Testis (tissue), 5 donors: ENCODE results near the gene C1orf74.

DNA sequence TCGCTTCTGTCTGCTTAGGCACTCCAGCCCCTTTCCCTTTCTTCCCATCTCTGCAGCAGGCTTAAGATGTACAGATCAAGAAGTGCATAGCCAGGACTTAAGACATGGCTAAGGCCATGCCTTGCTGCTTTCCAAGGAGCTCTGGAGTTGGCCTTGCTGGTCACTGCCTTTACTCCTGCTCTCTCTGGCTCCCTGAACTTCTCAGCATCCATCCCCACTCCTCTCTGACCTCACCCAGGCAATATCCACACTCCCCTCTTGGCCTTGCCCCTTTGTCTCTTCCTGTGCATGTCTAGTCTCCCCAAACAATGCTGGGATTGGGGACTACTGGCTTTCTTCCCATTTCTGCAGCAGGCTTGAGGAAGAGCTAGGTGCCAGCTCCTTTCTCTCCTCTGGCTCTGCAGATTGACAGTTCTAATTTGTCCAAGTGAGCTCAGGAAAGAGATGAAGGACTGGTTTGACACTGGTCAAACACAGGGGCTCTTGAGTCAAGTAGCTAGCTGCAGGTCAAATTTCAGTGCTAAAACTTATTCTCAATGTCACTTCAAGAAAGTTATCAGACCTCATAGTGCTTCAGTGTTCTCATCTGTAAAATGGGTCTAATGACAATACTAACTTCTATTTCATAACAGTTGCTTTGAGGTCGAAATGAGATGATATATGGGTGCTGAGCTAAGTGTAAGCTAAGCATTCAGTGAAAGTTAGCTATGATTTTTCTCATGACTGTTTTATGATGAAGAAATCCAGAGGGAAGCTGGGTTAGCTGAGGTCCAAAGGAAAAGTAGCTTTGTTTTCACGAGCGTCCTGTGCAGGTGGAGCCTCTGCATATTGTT, 159.4 kb upstream of the CD34 start:
- PRO-cap, 3 experiments = no peak in any of the 3 experiments
- RAMPAGE, long total RNA, 2 experiments = no peak in any of the 2 experiments
- RRBS = no CpG with 5 or more reads among the region's 4 CpGs

DNA sequence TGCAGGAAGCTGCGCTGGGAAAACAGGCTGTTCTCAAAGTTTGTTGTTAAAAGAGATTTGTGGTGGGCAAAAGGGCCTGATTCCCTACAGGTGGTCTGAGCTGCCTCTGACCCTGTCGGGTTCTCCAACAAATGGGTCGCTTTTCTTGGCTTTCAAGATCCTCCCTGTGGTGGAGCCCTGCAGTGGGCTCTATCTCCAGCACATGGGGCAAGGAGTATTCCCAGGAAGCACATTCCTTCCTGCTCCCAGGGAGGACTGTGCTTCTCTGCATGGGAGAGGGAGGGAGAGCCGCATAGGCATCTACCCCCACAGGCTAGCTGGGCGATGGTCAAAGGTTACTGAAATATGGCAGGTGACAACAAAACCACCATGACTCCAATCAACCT, 85.5 kb downstream of the PLXNA2 start:
- PRO-cap, 3 experiments = no peak in any of the 3 experiments
- RAMPAGE, long total RNA, 2 experiments = no peak in any of the 2 experiments
- RRBS = no CpG with 5 or more reads among the region's 5 CpGs

GRCh38 chr1:208213741-208214115, 30.5 kb downstream of the PLXNA2 start:
- PRO-cap, 3 experiments = no peak in any of the 3 experiments
- RAMPAGE, long total RNA, 2 experiments = no peak in any of the 2 experiments
- RRBS = no CpG with 5 or more reads among the region's 2 CpGs

GRCh38 chr1:208235961-208236989, 7.9 kb downstream of the PLXNA2 start:
- PRO-cap, 3 experiments = no peak in any of the 3 experiments
- RAMPAGE, long total RNA, 2 experiments = no peak in any of the 2 experiments
- RRBS = no CpG with 5 or more reads among the region's 19 CpGs

- PRO-cap, 3 experiments = no peak in any of the 3 experiments
- RAMPAGE, long total RNA, 2 experiments = no peak in any of the 2 experiments
- RRBS = no CpG with 5 or more reads among the region's 4 CpGs
These were observed 199.5 kb upstream of the CAMK1G start for GRCh38 chr1:209383849-209384480.

DNA sequence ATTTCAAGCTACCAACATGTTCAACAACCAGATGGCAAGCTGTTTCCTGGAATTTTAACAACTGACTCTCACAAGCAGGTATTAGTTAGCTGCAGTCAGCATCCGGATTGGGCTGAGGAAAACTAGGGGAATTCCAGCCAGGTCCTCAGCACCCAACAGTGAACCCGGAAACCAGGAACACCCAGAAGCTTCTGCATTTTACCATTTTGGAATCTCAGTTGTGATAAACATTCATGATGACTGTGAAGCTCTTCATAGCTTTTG, 162.2 kb upstream of the CAMK1G start:
- PRO-cap, 3 experiments = no peak in any of the 3 experiments
- RAMPAGE, long total RNA, 2 experiments = no peak in any of the 2 experiments
- RRBS = 85% methylated on average over 2 of the region's 2 CpGs

DNA sequence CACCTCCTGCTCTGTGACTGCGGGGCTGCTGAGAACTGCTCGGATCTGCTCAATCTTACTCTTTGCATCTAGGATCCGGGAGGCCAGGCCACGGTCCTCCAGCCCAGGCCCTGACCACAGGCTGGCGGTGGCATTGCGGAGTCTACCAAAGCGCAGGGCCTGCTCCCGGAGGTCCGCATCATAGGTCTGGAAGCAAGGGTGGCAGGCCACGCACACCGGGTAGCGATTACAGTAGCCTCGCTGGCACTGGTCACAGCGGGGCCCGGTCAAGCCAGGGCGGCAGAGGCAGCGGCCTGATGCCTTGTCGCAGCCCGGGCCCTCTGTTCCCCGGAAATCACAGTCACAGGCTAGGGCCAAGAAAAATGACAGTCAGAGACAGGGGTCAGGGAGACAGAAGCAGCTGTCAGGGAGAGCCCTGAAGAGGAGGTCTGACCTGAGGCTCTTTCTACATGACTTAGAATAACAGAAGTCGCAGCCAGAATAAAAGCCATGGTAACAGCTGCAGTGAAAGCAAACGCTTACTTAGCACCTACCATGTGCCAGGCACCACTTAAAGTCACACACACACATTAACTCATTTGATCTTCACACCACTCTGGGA, 26.4 kb downstream of the LAMB3 start:
- PRO-cap, 3 experiments = no peak in any of the 3 experiments
- RAMPAGE, long total RNA, 2 experiments = no peak in any of the 2 experiments
- RRBS = 93% methylated on average over 16 of the region's 22 CpGs

DNA sequence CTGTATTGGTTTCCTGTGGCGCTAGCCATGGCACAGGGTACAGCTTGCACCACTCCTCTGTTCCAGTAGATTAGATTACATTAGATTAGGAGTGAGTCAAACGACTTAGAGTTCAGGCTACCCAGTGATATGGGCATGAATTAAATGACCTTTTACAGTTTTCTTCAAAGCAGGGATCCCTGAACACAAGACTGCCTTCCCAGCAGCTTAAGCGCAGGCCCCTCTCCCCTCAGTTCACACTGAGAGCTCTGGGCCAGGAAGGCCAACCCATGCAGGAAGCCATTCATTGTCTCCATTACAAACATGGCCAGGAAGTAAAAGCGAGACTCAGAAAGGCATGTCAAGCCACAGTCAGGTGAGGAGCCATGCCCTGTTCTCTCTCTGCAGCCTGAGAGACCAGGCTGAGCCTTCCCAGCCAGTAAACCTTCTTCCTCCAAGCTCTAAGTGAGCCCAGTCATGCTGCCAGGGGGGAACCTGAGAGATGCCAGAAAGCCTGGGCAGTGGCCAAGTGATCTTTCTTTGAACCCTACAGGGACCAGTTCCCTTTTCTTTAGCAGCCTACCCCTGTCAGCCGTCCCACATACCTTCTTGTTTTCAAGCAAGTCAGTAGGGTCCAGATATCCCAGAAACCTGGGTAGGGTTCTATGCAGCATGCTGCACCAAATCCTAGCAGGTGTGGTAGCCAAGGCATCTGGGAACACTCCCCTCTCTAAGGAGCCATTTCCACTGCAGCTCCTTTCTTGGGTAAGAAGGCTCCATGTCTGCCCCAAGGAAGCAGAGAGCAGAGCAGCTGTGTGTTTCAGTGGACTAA, 813 bp downstream of the TRAF3IP3 start:
- PRO-cap, 3 experiments = no peak in any of the 3 experiments
- RAMPAGE, long total RNA, 2 experiments = no peak in any of the 2 experiments
- RRBS = no CpG with 5 or more reads among the region's 5 CpGs

DNA sequence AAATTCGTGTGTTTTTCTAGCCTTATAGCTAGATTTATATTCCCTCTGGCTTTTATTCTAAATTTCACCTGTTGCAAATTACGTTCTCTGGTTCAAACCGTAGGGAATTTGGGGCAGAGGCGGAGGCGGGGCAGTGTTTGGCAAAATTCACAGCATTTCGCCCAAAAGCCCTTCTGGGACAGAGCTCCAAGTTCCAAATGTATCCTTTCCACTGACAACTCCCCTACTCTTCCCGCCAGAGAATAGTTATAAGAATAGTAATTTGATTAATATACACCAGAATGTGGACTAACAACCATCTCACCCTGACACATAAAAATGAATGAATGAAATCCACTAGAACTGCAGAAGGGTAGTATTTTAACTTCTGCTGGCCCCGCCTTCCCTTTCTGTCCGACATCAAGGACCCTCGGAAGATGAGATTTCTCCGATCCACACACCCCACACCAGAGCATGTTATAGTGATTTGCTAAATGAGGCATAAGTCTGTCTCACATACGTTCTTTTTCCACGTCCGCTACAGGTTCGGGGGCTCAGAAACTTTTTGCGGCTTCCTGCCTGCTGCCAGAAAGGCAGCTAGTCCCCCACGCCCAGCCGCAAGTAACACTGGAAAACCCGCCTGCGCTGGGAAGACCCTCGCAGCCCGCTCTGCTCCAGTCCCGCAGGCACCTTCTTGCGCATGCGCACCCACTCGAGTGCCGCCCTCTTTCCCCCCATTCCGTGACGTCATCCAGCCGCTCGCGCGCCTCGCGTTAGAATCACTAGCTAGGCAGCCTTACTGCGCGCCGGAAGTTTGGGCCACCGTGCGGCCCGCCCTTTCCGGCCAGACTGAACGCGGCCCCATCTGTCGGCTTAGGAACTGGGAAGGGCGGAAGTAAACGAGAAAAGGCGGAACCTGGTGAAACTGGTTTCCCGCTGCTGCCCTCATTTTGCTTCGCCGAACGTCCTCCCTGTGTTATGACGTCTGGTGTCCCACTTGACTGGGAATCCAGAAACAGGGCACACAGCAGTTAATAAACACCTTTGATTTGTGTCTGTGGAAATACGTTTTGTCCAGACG, at the start of gene C1orf74:
TSS of gene C1orf74 (minus strand) at position 681 of the 1,060 bp plus-strand sequence.
- PRO-cap, 3 experiments = peak in 3 of 3 experiments; most common plus-strand start position 871 of the sequence (in 3); most common minus-strand start position 650 of the sequence (in 2)
- RAMPAGE, long total RNA, 2 experiments = start-site peak on the plus strand in 1 of 2 experiments, centred at position 833 of the sequence, 8 reads per replicate; start-site peak on the minus strand in 1 of 2 experiments, centred at position 662 of the sequence, 53 reads per replicate
- RRBS = no CpG with 5 or more reads among the region's 55 CpGs

DNA sequence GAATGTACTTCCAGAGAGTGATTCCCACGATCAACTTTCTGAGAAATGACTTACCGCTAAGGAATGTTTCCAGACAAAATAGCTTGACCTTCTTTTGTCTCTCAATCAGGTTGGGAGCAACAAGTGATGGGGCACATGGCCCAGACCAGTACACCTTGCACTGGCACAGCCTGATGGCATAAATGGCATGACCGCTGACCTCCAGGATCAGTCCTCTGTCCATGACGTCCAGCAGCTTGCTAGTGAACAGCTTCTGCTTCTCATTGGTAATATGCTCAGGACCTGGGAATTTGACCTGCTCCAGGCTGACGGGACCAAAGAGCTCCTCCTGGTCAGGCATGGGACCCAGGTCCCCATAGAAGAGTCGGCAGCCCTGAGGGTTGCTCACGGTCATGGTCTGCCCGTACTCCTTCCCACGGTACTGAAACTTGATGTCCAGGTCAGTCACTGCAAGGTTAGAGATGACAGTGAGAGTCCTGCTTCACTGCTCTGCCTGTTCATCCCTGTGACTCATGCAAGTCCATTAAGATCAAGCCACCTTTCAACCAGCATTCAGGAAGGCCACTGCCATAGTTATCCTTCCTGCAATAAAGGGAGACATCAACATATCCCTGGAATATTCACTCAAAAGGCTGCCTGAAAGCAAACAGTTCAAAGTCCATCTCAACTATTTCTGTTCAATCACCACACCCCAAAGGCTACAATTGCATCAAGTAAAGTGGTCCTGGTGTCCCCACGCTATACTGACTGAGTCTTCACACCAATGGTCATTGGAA, 6.3 kb upstream of the C1orf74 start:
- PRO-cap, 3 experiments = no peak in any of the 3 experiments
- RAMPAGE, long total RNA, 2 experiments = no peak in any of the 2 experiments
- RRBS = no CpG with 5 or more reads among the region's 10 CpGs

DNA sequence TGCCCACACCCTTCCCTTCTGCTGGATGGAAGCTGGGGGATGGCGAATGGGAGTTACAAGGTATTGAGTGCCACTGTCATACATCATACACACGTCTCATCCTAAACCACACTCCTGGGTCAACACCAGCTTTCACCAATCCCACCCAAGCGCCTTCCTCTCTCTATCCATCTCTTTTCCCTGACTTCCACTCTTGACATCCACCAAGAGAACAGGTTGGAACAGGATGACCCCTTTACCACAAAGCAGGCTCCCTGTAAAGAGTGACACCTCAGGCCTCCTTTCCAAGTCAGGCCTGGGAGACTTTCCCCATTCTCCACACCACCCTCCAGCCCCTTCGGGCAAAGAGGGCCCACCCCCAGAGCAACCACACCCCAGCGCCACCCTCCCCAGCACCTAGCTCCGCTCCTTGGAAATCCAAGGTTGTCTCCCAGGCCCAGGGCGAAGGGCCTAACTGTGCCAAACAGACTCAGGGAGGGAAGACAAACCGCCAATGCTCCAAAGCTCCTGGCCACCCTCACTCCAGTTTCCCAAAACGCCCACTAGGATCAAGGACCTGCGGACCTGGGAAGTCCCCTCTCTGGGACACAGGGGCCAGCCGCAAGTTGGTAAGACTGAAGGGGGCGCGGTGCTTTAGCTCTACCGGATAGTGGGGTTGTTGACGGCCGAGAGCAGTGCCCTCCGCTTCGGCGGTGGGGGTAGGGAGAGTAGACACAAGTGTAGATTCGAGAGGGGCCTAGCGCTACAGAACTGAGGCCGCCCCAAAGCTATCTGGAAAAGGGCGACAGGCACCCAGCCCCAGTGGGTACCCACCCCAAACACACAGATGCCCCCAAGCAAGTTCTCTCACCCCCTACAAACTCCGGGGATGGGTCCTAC, 694 bp downstream of the IRF6 start:
- PRO-cap, 3 experiments = no peak in any of the 3 experiments
- RAMPAGE, long total RNA, 2 experiments = no peak in any of the 2 experiments
- RRBS = no CpG with 5 or more reads among the region's 24 CpGs

- PRO-cap, 3 experiments = peak in 1 of 3 experiments; most common plus-strand start chr1:209840490 (in 1)
- RAMPAGE, long total RNA, 2 experiments = no peak in any of the 2 experiments
- RRBS = no CpG with 5 or more reads among the region's 10 CpGs
These were observed 12.1 kb downstream of the UTP25 start for GRCh38 chr1:209839549-209840668.

GRCh38 chr1:209938328-209938931, 413 bp downstream of the SYT14 start:
- PRO-cap, 3 experiments = peak in 2 of 3 experiments; most common plus-strand start chr1:209938382 (in 1); most common minus-strand start chr1:209938386 (in 2)
- RAMPAGE, long total RNA, 2 experiments = no peak in any of the 2 experiments
- RRBS = 2% methylated on average over 30 of the region's 55 CpGs

DNA sequence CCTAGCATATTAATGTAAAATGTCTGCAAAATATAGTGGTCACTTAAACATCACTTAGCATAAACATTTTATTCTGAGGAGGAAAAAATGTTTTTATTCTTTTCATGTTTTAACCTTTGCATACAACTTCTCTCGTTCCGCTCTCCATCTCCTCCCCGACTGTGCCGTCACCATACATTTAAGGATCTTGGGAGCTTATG, 131.9 kb downstream of the SYT14 start:
- PRO-cap, 3 experiments = no peak in any of the 3 experiments
- RAMPAGE, long total RNA, 2 experiments = no peak in any of the 2 experiments
- RRBS = no CpG with 5 or more reads among the region's 4 CpGs

GRCh38 chr1:210232060-210232328, 602 bp upstream of the SERTAD4 start:
- PRO-cap, 3 experiments = peak in 2 of 3 experiments; most common plus-strand start chr1:210232204 (in 1)
- RAMPAGE, long total RNA, 2 experiments = no peak in any of the 2 experiments
- RRBS = no CpG with 5 or more reads among the region's 8 CpGs

- PRO-cap, 3 experiments = peak in 2 of 3 experiments; most common plus-strand start chr1:210252906 (in 1); most common minus-strand start chr1:210252793 (in 1)
- RAMPAGE, long total RNA, 2 experiments = no peak in any of the 2 experiments
- RRBS = 11% methylated on average over 7 of the region's 34 CpGs
These were observed 20.1 kb downstream of the SERTAD4 start for GRCh38 chr1:210252559-210253239.

DNA sequence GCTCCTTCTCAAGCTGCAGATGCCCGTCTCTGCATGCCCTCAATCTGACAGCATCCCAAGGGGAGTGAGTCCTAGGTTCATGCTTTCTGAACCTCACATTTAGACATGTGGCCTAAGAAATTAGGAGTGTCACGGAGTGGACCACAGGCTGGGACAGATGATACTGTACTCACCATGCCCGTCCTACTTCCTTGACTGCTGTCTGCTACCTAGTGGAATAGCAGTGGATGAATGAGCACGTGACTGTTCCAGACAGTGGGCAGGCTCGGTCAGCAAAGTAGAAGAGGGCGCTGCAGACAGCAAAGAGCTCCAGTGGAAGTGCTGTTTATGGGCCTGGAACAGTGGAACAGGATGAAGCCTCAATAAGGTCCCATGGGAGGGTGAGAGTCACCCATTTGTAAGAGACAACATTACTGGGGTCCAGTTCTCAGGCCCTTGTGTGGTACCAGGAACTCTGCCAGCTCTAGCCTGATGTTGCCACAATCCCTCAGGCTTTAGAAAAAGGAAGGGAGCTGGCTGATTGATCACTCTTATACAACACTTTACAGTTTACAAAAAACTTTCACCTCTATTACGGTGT, 25.4 kb downstream of the SERTAD4 start:
- PRO-cap, 3 experiments = no peak in any of the 3 experiments
- RAMPAGE, long total RNA, 2 experiments = no peak in any of the 2 experiments
- RRBS = no CpG with 5 or more reads among the region's 7 CpGs

DNA sequence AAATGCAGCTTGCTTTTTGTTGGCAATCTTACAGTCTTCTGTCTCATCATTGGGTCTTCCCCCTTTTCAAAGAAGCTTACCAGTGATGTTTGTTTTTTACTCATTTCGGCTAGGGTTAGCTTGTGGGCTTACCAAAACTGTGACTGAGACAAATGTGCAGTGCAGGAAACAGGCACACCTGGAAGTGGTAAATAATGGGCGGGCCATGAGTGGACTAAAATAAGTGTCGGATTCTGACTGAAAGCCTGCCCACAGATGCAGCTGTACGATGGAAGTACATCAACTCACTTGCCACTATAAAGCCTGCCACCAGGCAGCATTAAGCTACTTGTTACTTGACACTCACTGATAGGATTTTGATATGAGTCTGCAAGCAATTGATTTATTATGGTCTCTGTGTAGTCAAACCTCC, 4.1 kb downstream of the HHAT start:
- PRO-cap, 3 experiments = no peak in any of the 3 experiments
- RAMPAGE, long total RNA, 2 experiments = no peak in any of the 2 experiments
- RRBS = no CpG with 5 or more reads among the region's 4 CpGs

- PRO-cap, 3 experiments = peak in 1 of 3 experiments; most common minus-strand start chr1:210374270 (in 1)
- RAMPAGE, long total RNA, 2 experiments = no peak in any of the 2 experiments
- RRBS = no CpG with 5 or more reads among the region's 8 CpGs
These were observed 45.1 kb downstream of the HHAT start for GRCh38 chr1:210373632-210374392.

DNA sequence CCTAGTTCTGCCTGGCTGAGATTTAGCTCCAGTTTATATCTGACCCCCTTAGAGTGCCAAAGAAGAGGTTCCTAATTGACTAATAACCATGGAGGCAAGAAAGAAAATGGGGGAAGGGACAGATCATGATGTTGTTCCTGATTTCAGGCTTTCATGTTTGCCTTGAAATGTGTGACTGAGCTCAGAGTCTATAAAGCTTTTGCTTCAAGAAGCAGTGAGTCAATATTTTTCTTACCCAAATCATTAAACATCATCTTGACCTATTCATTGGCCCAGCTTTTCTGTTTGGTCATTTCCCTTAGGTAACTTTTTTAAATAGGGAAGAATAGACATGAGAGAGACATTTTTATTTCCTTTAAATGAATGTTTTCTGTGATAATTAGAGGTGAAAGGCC, 55.9 kb downstream of the HHAT start:
- PRO-cap, 3 experiments = no peak in any of the 3 experiments
- RAMPAGE, long total RNA, 2 experiments = no peak in any of the 2 experiments